ENCODE measurements around a stretch of chr7.

- PRO-cap, 7 experiments: no peak in any of the 7 experiments
- RAMPAGE, long total RNA, 2 experiments: no peak in any of the 2 experiments
Observed at GRCh38 chr7:131581110-131582092, 25.0 kb upstream of the PODXL start.

- PRO-cap, 7 experiments: no peak in any of the 7 experiments
- RAMPAGE, long total RNA, 2 experiments: no peak in any of the 2 experiments
Observed at GRCh38 chr7:131619444-131620180, 63.2 kb upstream of the PODXL start.

GRCh38 chr7:131691970-131692543 is 135.6 kb upstream of the PODXL start:
- PRO-cap, 7 experiments: no peak in any of the 7 experiments
- RAMPAGE, long total RNA, 2 experiments: no peak in any of the 2 experiments

DNA sequence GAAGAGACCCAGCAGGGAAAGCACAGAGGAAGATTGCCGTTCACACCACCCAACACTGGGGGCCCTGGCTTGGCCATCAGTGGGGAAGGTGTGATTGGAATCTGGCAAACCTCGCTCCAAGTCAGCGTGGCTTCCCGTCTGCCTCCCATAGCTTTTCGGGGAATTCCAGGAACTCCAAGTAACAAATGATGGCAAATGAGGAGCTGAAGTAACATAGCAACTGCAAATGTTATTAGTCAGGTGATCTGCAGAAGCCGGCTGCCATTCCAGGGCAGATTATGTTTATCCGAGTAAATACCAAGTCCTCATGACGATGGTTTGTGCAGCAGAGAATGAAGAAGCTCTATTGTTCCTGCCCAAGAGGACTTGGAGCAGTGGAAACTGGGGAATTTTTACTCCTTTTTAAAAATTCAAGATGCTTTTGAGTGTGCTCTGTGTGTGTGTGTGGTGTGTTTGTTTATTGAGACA is 270.5 kb upstream of the PODXL start:
- PRO-cap, 7 experiments: no peak in any of the 7 experiments
- RAMPAGE, long total RNA, 2 experiments: no peak in any of the 2 experiments

DNA sequence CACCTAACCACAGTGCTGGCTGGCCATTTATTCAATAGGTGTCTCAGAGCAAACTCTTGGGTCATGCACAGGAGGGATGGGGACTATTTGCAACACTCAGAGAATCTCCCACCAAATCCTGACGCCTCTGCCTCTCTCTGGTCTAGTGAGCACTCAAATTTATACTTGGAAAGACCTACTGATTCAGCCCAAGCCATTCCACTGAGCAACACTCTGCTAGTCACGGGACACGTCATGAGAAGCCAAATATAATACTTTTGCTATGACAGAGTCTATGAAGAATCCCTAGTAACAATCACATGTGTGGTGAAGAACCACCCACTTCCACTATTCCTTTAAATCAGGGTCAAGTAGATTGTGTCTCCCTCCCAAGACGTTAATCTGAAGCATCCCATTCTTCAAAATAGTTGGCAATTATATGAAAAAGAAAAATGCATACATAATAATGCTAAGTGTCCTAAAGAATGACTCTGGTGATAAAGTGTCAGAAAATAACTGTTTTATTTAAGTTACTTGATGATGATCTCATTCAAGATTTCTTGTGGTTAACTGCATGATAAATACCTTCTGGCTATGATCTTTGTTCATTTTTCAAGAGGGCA is 28.5 kb downstream of the CHCHD3 start:
- PRO-cap, 7 experiments: no peak in any of the 7 experiments
- RAMPAGE, long total RNA, 2 experiments: no peak in any of the 2 experiments

DNA sequence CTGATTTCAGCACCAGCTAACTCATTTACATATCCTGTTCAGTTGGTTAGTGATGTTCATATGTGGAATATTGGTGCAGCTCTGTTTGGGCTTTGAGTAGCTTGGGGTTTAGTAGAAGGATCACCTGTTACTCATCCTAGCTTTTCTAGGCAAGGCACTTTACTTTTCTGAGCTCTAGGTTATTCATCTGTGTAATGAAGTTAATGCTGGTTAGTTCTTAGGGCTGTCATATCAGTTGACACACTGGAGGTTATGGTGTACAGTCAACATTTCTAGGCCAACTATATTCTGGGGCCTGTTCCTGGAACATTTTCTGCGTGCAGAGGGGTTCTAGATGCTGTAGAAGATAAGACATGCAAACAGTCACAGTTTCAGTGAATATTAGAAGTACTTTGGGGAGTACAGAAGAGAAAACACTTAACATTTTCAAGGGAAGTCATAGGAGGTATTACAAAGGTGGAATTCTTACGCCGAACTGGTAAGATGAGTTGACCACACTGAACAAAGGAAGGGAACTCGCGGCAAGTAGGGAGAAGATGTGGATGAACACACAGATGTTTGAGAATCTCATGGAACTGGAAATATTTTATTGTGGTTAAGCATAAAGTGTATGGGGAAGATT is 238.6 kb downstream of the EXOC4 start:
- PRO-cap, 7 experiments: no peak in any of the 7 experiments
- RAMPAGE, long total RNA, 2 experiments: no peak in any of the 2 experiments

DNA sequence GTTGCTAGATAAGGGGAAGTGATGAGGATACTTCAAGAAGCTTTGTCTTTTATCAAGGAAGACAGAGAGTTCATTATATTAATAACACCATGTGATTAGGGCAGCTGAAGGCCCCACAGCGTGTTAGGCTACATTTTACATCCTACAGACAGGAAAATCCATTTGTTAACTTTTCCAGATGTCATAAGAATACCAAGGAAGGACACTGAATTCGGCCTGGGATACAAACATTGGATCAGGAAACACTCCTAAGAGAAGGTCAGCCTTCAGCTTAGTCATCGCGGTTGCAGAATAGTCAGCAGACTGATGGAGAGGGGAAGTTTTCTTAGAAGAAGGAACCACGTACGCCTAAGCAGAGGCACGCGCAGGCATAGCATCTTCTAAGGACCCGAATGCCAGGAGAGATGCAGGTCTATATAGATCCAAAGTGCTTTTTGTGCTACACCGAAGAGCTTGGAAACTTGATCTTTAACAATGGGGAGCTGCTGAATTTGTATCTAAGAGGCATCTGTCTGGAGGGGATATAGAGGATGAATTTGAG is 85.7 kb downstream of the LRGUK start:
- PRO-cap, 7 experiments: no peak in any of the 7 experiments
- RAMPAGE, long total RNA, 2 experiments: no peak in any of the 2 experiments

DNA sequence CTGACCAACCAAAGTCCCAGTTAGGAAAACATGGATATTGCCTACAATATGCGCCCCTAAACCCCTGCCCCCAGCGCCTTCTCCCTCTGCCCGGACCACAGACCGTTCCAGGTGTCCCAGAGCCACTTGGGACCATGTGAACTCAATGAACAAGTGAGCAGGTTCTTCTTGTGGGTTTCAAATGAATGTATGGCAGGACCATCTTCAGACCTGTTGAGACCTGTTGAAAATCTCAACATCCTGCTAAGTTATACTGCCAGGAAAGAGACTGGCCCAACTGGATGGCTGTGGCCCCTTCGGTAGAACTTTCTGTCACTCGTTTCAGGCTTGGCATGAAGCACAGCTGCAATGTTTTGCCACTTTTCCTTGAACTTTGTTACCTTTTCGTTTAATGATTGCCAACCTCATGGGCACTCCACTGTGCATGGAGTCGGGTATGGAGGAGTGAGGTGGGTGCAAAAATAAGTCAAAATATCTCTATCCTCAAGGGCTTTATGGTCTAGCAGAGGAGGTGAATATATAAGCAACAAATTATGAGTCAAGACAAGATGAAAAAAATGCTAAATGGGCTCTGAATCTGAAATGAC is 36.7 kb upstream of the SLC35B4 start:
- PRO-cap, 7 experiments: no peak in any of the 7 experiments
- RAMPAGE, long total RNA, 2 experiments: no peak in any of the 2 experiments

DNA sequence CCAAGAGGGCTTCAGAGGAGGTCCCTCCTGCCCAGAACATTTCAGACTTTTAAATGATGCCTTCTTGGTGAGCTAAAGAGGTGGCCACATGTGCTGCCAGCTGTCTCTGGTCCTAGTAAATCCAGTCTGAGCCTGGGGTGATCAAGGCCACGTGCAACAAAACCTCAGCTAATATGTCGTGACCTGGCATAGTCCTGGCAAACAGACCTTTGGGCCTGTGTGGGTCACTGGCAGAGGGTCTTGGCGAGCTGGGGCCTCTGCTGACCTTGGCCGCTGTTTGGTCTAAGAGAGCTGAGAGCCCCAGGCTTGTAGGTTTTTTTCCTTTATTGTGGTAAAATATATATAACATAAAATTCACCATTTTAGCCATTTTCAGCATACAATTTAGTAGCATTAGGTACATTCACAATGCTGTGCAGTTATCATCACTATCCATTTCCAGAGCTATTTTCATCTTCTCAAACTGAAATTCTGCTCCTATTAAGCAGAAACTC is 43.4 kb upstream of the SLC35B4 start:
- PRO-cap, 7 experiments: no peak in any of the 7 experiments
- RAMPAGE, long total RNA, 2 experiments: no peak in any of the 2 experiments

DNA sequence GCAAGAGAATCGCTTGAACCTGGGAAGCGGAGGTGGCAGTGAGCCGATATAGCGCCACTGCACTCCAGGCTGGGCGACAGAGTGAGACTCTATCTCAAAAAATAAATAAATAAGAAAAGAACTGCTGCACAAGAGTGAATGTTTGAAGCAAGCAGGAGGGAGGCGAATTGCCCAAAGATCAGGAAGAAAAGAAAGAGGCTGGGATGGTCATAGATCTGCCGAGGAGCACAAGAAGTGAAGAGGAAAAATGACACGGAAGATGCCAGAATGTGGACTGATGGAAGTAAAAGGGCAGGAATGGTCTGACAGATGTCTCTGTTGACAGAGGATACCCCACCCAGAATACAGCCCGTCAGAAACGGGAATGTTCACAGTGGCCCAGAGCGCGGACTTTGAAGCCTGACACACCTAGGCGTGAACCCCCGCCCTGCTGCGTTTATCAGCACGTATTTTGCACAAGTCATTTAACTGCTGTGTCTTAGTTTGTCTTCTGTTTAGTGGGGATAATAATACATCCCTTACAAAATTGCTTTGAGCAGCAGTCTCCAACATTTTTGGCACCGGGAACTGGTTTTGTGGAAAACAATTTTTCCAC is 27.2 kb downstream of the AKR1B1 start:
- PRO-cap, 7 experiments: no peak in any of the 7 experiments
- RAMPAGE, long total RNA, 2 experiments: no peak in any of the 2 experiments

DNA sequence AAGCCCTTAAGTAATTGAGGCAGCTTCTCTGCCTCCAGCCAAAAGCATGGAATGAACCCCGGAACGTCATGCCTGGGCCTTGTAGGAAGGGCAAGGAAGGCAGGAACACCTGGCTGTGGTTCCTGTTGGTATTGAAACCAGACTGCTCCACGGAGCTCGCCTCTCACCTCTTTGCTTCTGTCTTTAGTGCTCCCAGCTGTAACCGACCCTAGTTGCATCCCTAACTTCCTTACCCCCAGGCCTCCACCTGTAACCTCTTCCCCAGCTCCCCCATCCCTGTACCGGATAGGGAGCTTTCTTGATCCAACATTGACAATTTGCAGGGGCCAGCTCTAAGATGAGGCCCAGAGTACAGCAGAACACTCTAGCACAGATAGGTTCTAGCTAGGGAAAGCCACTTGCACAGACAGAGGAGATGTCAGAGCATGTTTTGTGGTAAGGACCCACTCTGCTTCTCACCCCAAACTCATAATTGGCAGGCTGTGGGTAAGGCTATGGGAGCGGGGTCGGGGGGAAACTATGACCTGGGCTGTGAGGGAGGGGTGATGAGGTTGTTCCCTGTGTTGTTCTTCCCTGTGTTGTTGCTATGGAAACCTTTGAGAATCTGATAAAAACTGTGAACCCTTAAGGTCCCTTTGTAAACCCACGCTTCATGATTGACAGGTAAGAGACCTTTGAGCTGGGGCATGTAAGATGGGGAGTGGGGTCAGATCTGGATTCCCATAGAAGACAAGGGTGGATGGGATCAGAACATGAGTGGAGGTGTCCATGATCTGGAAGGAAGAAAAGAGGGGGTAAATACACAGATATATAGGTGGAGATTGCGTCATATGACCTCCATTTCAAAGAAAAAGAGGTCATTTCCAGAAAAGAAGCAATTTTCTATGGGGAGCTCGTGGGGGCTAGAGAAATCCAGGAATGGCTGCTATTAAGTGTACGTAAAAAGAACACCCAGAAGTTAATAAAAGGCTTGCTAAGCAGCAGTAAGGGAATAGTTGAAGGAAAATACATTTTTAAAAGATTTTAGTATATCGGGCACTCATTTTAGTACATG is 3.9 kb downstream of the CALD1 start:
- PRO-cap, 7 experiments: no peak in any of the 7 experiments
- RAMPAGE, long total RNA, 2 experiments: no peak in any of the 2 experiments

- PRO-cap, 7 experiments: no peak in any of the 7 experiments
- RAMPAGE, long total RNA, 2 experiments: no peak in any of the 2 experiments
Observed at GRCh38 chr7:134813003-134813455, 33.6 kb downstream of the CALD1 start.

DNA sequence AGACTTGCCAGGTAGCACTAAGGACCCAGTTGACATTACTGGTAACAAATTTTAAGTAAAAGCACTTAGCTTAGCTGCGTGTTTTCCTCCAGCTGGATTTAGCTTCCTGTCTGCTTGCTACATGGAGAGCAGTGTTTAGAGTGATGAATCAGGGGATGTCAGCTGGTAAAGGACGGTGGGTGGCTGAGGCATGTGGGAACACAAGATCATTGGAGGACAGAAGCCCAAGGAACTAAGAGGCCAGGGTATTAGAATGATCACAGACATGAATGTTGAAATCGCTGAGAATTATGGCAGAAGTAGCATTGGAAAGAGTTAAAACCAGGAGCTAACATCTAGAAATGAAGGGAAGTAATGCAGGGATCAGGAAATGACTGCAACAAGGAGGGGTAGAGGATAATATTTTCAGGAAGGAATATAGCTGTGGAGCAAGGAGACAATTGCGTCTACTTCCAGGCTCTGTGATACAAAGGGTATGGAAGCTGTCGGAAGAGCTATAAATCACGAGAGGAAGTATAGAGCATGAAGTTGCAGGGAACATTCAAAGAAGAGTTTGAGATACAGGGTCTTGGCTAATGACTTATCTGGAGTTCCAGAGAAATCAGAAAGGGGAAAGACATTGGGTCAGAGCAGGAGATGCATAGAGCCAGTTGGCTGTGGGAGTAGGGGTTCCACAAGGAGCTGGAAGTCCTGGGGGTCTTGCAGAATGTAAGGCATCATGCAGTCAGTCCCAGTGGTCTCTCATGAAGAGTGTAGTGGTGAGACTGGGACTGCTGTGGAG is 34.5 kb downstream of the CALD1 start:
- PRO-cap, 7 experiments: no peak in any of the 7 experiments
- RAMPAGE, long total RNA, 2 experiments: no peak in any of the 2 experiments

DNA sequence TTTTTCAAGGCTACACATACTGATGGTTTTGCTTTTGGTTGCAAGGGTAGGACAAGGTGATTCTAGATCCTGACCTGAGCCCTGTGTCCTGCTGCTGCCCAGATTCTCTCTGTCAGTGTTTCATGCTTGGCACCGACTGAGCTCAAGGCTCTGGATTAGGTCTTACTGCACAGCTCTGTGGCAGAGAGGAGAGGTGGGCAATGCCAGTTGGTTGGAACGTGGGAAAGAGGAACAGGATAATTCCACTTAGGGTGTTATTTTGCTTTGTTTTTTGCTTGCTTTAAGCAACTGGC is 55.7 kb downstream of the CALD1 start:
- PRO-cap, 7 experiments: peak in 1 of 7 experiments; most common plus-strand start position 206 of the sequence (in 1); most common minus-strand start position 138 of the sequence (in 1)
- RAMPAGE, long total RNA, 2 experiments: no peak in any of the 2 experiments

DNA sequence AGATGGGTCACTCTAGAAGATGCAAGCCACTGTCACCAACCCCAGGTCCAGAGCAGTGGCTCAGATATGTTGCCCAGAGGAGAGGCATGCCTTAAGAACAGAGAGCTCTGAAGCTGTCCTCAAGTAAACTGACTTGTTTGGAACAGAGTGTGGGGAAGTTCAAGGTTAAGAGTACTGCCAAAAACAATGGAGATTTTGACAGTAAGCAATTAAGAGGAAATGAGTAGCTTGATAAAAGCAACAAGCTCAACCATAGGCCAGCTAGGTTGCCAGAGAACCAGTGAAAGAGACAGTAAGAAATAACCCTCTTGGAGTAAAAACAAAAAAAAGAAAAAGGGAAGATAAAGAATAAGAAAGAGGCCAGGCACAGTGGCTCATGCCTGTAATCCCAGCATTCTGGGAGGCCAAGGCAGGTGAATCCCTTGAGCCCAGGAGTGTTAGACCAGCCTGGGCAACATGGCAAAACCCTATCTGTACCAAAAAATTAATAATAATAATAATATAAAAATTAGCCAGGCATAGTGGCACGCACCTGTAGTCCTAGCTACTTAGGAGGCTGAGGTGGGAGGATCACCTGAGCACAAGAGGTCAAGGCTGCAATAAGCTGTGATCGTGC is 3.5 kb upstream of the TMEM140 start:
- PRO-cap, 7 experiments: peak in 1 of 7 experiments; most common plus-strand start position 383 of the sequence (in 1); most common minus-strand start position 130 of the sequence (in 1)
- RAMPAGE, long total RNA, 2 experiments: no peak in any of the 2 experiments

DNA sequence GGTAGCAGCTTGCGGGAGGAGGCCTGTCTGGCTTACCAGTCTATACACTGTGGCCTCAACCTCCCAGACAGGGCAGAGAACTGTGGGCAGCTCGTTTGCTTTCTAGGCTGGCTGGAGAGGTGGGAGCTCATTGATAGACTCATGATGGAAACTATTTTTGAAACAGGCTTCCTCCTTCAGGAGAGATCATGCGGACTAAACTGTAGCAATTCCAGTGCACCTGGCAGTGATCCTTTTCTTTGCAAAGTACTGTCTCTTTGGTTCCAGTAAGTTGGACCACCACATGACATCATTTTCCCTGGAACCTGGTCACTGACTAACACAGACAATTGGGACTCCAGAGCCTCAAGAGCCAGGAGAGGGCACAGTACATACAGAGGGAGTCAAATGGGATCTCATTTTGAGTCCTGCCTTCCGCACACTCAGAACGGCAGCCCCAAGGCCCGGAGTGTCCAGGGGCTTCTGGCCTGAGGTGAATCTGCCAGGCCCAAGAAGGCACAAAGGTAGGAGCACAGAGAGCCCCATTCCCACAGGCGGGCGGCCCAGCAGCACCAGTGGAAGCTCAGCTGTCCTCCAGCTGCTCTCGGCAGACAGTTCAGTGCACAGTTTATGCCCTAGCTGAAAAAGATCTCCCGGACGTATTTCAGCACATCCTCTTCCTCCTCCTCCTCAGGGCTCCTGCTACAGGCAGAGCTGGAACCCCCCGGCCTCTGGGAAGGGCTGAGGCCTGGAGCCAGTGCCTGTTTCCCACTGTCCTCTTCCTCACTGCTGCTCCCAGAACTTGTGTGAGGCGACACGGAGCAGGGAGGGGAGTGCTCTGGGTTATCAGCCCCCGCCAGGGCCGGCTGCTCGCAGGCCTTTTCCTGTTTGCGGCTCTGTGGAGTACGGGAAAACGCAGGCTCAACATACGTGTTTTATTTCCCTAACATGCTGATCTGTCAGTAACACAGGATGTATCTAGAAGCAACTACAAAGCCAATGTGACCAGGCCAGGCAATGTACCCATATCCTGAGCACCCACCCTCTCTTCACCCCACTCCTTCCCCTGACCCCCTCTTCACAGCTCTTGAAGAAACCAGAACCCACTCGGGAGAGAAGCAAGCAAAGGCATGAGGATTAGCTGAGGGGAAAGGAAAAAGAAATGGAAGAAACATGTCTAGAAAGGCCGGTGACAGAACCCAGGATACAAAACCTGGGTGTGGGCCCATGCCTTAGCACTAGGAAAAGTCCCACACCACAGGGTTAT is 4.1 kb downstream of the CYREN start:
- PRO-cap, 7 experiments: peak in 2 of 7 experiments; most common minus-strand start position 596 of the sequence (in 1)
- RAMPAGE, long total RNA, 2 experiments: no peak in any of the 2 experiments

DNA sequence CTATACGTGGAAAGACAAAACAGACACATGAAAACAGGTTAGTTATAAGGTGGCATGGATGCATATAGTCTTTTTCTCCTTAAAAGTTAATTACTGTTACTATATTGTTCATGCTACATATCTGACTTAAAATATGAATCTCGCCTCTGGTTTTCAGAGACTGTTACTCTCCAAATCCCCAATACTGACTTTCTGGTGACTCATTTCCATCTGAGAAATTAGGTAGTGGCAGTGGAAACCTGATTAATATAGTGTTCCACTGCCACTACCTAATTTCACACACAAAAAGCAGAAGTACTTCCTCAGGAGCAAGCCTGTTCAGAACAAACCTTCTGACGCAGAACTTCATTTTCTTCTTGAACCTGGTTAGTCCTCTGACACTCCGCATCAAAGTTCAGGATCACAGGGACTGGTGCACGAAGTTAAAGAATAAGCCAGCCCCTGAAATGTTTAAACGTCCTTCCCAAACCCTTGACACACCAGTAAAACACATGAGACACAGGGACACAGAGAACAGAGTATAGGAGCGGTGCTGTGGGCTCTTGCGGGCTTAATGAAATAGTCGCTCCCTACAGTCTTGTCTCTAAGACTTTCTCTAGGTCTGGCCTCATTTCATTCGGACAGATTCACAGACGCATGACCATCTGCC is 4.4 kb downstream of the WDR91 start:
- PRO-cap, 7 experiments: no peak in any of the 7 experiments
- RAMPAGE, long total RNA, 2 experiments: no peak in any of the 2 experiments

- PRO-cap, 7 experiments: peak in 7 of 7 experiments; most common plus-strand start chr7:135211738 (in 7); most common minus-strand start chr7:135211944 (in 2)
- RAMPAGE, long total RNA, 2 experiments: start-site peak on the plus strand in 1 of 2 experiments, at chr7:135211729-135211751 at its widest, 7 reads per replicate
Observed at GRCh38 chr7:135211670-135212198, 408 bp upstream of the WDR91 start.

DNA sequence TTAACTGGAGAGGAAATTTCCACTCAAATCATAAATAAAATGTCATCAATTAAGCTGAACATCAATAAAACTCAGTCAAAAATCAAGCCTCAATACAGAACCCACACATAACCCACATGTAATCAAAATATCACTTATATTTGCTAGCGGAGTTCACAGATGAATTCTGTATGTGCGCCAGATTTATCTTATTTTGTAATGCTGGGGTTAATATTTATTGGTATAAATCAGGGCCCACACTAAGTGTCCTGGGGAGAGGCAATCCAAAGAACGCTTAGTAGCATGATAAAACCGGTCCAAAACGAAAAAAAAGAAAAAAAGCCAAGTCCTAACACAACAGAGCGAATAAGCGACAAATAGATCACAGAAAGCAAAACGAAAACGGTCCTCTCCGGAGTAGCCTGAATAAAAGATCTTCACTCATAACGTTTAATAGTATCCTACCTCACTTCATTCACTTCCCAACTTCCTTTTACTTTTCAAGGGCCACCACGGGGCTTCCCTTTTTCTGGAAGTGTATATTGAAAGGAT is 1.2 kb downstream of the CNOT4 start:
- PRO-cap, 7 experiments: no peak in any of the 7 experiments
- RAMPAGE, long total RNA, 2 experiments: no peak in any of the 2 experiments

- PRO-cap, 7 experiments: no peak in any of the 7 experiments
- RAMPAGE, long total RNA, 2 experiments: no peak in any of the 2 experiments
Observed at GRCh38 chr7:135774291-135774779, 25.7 kb upstream of the FAM180A start.